Measurements from ENCODE around the gene ZNF532.

DNA sequence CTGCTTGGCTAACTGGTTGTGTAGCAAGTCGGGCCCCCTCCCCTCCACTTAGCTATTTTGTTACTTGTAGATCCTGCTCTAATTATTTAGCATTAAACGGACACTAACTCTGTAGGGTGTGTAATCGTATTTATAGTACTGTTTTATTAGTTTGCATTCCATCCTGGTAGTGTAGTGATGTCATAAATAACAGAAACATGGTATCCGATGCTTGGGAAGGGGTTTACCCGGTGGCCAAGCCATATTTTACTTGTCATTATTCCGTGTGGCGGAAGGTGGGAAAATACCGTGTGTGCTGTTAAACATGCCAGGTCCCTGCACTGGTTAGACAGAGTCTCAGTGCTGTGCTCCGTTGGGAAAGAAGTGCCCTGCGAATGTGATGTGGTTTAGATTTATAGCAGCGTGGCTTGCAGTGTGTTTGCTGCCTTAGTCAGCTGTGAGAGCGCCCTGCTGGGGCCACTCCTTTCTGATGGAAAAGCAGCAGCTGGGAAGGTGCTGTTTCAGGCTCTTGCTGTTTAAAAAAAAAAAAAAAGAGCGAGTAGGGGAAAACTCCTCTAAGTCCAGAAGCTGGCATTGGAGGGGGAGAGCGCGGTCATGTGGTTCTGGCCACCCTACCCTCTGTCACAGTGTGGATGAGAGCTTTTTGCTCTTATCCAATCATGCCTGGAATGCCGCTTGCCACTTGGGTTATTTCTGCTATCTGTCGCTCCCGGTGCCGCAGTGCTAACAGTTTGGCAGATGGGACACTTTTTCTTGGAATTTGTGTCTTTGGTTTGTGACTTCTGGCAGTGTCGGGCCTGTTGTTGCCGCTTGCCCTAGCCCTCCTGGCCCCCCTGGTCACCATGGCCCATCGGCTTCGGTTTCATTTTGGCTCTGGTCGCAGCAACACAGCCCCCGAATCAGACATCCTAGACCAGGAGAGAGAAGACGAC is 211.0 kb downstream of the NEDD4L start:
CAGE:
- cytosol, long polyA minus RNA = no peak
- cytosol, long polyA plus RNA = no peak
- long polyA plus RNA = no peak
- nucleus, long polyA minus RNA = no peak
- nucleus, long polyA plus RNA = no peak

DNA sequence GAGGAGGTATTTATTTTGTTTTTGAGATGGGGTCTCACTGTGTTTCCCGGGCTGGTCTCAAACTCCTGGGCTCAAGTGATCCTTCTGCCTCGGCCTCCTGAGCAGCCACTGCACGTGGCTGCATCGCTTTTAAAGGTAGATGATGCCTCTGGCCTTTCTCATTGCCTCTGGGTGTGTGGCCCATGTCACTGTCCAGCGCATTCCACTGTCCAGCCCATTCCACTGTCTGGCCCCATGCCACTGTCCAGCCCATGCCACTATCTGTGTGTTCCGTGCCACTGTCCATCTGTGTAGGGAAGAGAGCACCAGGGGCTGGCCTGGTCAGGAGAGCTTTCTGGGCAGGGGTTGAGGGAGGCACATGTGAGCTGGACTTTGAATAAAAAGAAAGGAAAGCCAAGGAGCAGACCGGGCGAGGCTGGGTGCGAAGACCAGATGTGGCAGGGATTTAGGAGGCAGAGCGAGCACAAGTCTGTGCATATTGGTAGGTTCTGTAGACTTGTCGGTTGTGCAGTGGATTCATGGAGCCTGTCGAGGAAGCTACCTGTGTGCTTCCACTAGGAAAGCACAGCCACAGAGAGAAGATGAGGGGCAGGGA is 236.1 kb downstream of the NEDD4L start:
CAGE:
- cytosol, long polyA minus RNA = no peak
- cytosol, long polyA plus RNA = no peak
- long polyA plus RNA = no peak
- nucleus, long polyA minus RNA = no peak
- nucleus, long polyA plus RNA = no peak

DNA sequence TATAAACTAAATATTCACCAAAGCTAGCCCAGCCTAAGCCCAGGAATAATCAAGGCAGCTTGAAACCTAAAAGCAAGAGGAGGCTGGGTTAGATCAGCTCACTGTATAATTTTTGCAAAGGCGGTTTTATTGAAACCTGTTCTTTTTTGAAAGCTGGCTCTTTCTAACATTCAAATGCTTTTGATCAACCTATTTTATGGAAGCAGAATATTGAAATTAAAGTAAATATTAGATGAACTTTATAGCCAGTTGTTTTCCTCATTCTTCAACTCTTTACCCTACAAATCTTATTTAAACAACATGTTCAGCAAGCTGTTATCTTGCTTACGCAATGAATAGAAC is 241.5 kb downstream of the NEDD4L start:
CAGE:
- cytosol, long polyA minus RNA = no peak
- cytosol, long polyA plus RNA = no peak
- long polyA plus RNA = no peak
- nucleus, long polyA minus RNA = no peak
- nucleus, long polyA plus RNA = no peak

DNA sequence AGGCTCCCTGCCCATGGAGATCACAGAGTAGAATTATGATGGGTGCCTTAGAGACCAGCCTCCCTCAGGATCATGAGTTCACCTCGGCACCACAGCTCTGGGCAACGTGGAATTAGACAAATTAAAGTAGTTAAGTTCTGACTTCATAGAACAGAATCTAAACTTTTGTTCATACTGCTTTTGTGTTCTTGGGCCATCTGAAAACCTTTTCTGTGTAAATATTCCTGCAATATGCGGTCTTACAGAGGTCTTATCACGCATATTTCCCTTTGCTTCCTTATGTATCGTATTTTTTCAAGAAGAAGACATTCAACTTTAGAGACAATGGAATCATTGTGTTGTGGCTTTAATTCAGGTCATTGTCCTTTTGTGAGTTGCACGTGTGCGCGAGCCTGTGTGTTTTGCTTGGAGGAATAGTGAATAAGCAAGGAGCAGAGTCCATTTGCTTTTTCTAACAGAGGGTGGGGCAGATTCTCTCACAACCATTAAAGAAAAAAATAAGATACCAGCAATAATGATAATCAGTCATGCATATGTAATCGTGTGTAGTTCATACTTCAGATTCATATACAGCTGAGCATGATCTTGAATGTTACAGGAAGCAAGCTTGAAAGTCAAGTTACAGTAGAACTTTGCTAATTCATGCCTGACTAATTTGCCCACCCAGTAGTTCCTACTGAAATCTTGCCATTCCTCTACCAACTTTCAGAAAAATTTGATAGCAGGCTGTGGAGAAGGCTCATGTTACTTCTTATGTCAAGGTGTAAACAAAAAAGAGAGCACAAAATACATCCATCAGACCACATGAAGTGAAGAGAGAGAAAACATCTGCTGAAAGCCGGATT is 243.6 kb downstream of the NEDD4L start:
CAGE:
- cytosol, long polyA minus RNA = no peak
- cytosol, long polyA plus RNA = no peak
- long polyA plus RNA = no peak
- nucleus, long polyA minus RNA = no peak
- nucleus, long polyA plus RNA = no peak

GRCh38 chr18:58409435-58409785 is 219.5 kb downstream of the ALPK2 start:
CAGE:
- cytosol, long polyA minus RNA = no peak
- cytosol, long polyA plus RNA = no peak
- long polyA plus RNA = no peak
- nucleus, long polyA minus RNA = no peak
- nucleus, long polyA plus RNA = no peak

CAGE:
- cytosol, long polyA minus RNA = no peak
- cytosol, long polyA plus RNA = no peak
- long polyA plus RNA = no peak
- nucleus, long polyA minus RNA = no peak
- nucleus, long polyA plus RNA = no peak
Measured at GRCh38 chr18:58414739-58415393, 214.0 kb downstream of the ALPK2 start.

DNA sequence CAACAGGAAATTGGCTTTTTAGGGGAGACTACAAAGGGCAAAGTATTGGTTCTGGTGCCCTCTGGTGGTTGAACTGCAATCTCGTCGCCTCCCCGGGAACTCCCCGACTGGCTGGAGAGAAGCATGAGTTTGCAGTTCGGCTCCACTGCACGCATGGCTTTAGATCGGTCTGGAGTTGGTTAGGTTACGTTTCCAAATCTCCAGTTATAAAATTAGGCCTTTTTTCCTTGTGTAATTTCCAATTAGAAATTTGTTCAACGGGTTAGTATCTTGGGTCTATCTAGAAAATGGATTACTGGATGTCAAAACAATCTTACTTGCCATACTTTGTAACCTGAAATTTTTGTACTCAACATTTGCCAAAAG is 135.0 kb downstream of the ALPK2 start:
CAGE:
- cytosol, long polyA minus RNA = no peak
- cytosol, long polyA plus RNA = no peak
- long polyA plus RNA = no peak
- nucleus, long polyA minus RNA = no peak
- nucleus, long polyA plus RNA = no peak

CAGE:
- cytosol, long polyA minus RNA = no peak
- cytosol, long polyA plus RNA = no peak
- long polyA plus RNA = no peak
- nucleus, long polyA minus RNA = no peak
- nucleus, long polyA plus RNA = no peak
Measured at GRCh38 chr18:58556734-58557393, 72.0 kb downstream of the ALPK2 start.

DNA sequence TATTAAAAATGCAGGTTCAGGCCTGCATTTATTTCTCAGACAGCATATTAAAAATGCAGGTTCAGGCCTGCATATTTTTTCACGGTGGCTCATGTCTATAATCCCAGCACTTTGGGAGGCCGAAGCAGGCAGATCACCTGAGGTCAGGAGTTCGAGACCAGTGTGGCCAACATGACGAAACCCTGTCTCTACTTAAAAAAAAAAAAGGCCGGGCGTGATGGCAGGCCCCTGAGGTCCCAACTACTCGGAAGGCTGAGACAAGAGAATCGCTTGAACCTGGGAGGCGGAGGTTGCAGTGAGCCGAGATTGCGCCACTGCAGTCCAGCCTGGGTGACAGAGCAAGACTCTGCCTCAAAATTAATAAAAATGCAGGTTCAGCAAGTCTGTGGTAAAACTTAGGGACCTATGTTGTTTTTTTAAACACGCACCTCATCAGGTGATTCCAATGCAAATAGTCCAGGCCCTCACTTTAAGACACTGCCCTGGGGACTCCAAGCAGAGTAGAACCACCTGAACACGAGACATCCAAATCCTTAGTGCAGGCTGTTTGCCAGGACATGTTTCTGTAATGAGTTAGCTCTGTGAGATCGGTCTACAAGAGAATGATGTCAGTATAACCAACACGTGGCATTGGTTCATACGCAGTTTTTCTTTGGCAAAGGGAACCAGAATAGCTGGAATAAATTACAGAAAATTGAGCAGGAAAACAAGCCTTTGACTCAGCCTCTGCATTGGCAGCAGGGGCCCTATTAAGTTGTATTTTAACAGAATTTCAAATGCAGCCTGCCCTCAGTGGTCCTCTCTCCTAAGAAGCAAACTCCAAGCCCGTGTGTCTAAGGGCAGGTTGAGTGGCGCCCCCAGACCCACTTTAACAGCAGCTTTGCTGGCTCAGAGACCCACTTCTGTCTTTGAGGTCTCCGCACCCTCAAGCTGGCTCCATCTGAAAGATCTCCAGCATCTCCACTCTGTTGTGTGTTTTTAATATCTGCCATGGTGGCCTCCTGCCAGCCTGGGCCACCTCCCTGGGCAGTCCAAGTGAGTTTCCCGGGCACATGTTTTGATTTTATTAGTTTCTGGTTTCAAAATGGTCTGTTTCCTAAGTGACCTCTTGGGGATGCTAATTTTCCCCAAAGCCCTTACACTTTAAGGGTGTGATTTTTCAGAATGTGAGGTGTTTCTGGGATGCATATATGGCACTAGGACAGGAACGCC is 61.5 kb downstream of the ALPK2 start:
CAGE:
- cytosol, long polyA minus RNA = no peak
- cytosol, long polyA plus RNA = no peak
- long polyA plus RNA = no peak
- nucleus, long polyA minus RNA = no peak
- nucleus, long polyA plus RNA = no peak

DNA sequence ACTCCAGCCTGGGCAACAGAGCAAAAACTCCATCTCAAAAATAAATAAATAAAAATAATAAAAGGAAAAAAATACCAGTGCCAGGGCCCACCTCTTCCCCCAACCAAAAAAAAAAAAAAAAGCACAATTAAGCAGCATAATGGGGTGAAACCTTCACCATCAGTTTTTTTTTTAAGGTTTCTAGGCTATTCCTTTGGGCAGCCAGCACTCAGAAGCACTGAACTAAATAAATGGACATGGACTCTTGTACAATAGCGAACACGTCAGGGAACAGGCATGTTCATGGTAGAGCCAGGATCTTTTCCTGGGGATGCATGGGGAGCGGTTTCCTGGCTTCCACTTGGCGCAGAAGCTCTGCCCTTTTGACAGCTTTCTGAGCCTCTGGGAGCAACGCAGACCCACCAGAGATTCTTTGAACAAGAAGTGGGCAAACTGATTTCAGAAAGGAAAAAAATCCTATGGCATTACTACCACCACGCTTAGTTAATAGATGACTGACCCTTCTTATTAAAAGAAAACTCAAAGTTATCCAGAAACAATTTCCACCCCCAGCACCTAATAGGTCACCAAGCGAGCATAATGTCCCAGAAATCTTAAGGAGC is 34.9 kb downstream of the ALPK2 start:
CAGE:
- cytosol, long polyA minus RNA = no peak
- cytosol, long polyA plus RNA = no peak
- long polyA plus RNA = no peak
- nucleus, long polyA minus RNA = no peak
- nucleus, long polyA plus RNA = no peak

CAGE:
- cytosol, long polyA minus RNA = no peak
- cytosol, long polyA plus RNA = no peak
- long polyA plus RNA = no peak
- nucleus, long polyA minus RNA = no peak
- nucleus, long polyA plus RNA = no peak
Measured at GRCh38 chr18:58864685-58865041, at the start of gene ZNF532. Gene ZNF532, plus strand, starts transcription at chr18:58864877.

DNA sequence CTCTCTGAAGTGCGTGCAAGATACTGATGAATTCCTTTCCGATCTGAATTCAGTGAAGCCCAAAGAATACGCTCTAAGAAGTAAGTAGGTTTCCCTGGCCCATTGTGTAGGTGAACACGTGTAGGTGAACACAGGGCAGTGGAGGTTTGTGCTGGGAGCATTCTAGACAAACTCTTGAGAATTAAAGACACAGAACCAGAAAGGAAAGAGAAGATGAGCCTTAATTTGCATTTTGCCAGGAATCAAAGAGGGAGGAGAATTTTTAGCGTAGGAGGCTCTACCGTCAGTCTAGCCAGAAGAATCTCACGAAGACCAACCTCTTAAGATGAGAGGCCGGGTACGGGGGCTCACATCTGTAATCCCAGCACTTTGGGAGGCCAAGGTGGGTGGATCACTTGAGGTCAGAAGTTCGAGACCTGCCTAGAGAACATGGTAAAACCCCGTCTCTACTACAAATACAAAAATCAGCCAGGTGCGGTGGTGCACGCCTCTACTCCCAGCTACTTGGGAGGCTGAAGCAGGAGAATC is 132.2 kb downstream of the ZNF532 start:
CAGE:
- cytosol, long polyA minus RNA = no peak
- cytosol, long polyA plus RNA = no peak
- long polyA plus RNA = no peak
- nucleus, long polyA minus RNA = no peak
- nucleus, long polyA plus RNA = no peak

CAGE:
- cytosol, long polyA minus RNA = no peak
- cytosol, long polyA plus RNA = no peak
- long polyA plus RNA = no peak
- nucleus, long polyA minus RNA = no peak
- nucleus, long polyA plus RNA = no peak
Measured at GRCh38 chr18:59324153-59324680, 5.8 kb upstream of the CPLX4 start.

GRCh38 chr18:59550334-59550677 is 146.9 kb downstream of the CCBE1 start:
CAGE:
- cytosol, long polyA minus RNA = no peak
- cytosol, long polyA plus RNA = no peak
- long polyA plus RNA = no peak
- nucleus, long polyA minus RNA = no peak
- nucleus, long polyA plus RNA = no peak

DNA sequence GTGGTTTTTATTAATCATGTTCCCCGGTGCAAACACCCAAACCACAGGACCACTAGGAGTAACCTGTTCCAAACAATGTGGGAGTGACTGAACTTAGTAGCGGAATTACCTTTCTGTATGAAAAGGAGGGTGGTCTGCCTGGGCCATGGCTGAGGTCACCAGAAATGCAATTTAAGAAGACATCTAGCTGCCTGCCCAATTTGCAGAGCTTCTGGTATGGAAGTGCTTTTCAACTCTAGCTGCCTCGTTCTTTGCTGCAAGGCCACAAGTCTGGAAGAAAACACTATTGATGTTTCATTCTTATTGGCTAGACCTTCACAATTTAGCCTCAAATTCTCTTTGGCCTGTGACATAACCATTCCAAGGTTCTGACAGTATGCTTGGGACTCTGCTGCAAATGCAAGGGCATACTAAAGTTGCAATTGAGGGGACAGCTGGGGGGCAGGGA is 73.3 kb downstream of the CCBE1 start:
CAGE:
- cytosol, long polyA minus RNA = no peak
- cytosol, long polyA plus RNA = no peak
- long polyA plus RNA = no peak
- nucleus, long polyA minus RNA = no peak
- nucleus, long polyA plus RNA = no peak

DNA sequence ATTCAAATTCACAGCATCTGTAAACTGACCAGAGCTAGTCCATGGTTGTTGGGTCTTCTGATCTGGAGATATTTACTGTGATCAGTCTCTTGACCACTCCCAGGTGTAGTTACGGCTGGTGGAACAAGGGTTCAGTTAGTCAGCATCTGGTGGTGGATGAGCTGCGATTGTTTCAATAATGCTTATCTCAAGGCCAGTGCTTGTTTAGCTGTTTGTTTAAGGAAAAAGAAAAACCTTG is 80.5 kb downstream of the PMAIP1 start:
CAGE:
- cytosol, long polyA minus RNA = no peak
- cytosol, long polyA plus RNA = no peak
- long polyA plus RNA = no peak
- nucleus, long polyA minus RNA = no peak
- nucleus, long polyA plus RNA = no peak

DNA sequence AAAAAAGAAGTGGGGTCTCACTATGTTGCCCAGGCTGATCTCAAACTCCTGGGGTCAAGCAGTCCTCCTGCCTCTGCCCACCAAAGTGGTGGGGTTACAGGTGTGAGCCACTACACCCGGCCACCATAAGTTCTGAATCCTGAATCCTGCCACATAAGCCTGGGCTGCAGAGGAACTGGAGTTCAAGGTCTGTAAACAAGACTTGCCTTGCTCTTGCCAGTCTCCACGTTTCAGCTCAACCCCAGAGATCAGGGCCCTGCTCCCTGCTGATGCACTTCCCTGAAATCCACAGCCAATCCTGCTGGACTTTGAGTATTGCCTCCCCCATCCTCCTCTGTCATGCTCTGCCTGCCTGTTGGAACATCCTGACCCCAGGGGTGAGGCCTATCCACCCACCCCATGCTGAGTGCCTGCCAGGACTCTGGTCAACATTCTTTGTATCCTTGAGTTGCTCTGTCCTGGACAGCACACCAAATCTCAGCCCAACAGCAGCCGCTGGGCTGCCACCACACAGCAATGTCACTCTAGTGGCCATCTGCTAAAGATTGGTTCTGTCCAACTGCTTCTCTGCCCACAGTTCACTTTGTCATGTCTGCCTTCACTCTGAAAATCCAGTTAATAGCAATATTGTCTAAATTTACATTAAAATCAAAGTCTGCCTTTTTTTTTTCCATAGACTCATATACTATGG is 243.8 kb downstream of the RNF152 start:
CAGE:
- cytosol, long polyA minus RNA = no peak
- cytosol, long polyA plus RNA = no peak
- long polyA plus RNA = no peak
- nucleus, long polyA minus RNA = no peak
- nucleus, long polyA plus RNA = no peak

DNA sequence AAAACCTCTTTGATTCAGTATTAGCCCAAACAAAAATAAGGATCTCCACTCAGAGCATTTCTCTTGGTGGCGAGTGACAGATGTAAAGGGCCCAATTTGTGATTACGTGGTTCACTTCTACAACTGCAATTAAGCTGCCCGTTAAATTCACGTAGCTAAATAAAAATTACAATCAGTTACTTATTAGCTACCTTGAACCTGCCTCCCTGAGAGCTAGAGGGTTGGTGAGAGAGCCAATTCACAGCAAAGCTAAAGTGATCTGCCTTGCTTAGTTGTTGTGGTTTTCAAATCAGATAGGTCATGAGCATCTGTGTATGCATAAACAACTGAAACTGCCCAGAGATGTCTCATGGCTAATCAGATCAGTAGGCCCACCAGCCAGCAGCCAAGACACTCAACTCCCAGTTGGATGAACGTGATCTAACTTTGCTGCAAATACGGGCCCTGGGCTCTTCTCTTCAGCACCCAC is 156.6 kb downstream of the RNF152 start:
CAGE:
- cytosol, long polyA minus RNA = no peak
- cytosol, long polyA plus RNA = no peak
- long polyA plus RNA = no peak
- nucleus, long polyA minus RNA = no peak
- nucleus, long polyA plus RNA = no peak

DNA sequence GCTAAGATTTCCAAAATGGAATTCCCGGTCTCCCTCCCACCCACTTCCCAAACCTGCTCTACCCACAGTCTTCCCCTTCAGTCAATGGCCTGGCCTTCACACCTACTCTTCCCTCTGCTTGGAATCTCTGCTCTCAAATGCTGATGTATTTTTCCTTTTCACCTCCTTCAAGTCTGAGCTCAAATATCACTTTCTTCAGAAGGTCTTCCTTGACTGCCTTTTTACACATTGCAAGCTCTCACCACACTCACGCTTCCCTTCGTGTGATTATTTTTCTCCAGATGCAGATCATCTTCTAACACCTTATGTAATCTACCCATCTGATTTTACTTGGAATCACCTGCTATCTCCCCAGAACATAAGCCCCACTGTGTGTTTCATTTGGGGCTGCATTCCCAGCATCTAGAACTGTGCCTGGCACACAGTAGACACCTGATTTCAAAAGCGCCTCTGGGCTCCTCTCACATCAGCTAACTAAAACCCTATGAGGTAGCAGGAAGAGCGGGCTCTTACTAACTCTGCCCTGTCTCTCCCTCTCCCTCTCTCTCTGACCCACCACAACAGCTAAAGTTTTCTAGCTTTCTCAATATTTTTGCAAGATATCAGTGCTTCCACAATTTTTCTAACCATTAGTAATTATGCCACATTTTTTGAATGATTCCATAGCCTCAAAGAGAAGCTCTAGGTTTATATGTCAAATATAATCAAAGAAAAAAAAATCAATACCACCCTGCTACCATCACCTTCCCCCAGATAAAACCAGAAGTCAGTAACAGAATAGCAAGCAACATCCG is 44.9 kb downstream of the RNF152 start:
CAGE:
- cytosol, long polyA minus RNA = no peak
- cytosol, long polyA plus RNA = no peak
- long polyA plus RNA = no peak
- nucleus, long polyA minus RNA = no peak
- nucleus, long polyA plus RNA = no peak

CAGE:
- cytosol, long polyA minus RNA = no peak
- cytosol, long polyA plus RNA = no peak
- long polyA plus RNA = no peak
- nucleus, long polyA minus RNA = no peak
- nucleus, long polyA plus RNA = no peak
Measured at GRCh38 chr18:62045393-62046059, 141.3 kb downstream of the PIGN start.